Keratinocyte (primary cell): ENCODE measurements around a stretch of chr12.

CAGE:
- cytosol, long polyA minus RNA: no peak
- cytosol, long polyA plus RNA: no peak
- long polyA plus RNA: no peak
- nucleus, long polyA minus RNA: no peak
- nucleus, long polyA plus RNA: no peak
Measured at GRCh38 chr12:122861923-122862645, 26.8 kb downstream of the HIP1R start.

CAGE:
- cytosol, long polyA minus RNA: no peak
- cytosol, long polyA plus RNA: no peak
- long polyA plus RNA: no peak
- nucleus, long polyA minus RNA: no peak
- nucleus, long polyA plus RNA: no peak
Measured at GRCh38 chr12:122871812-122872889, 23.8 kb downstream of the VPS37B start.

GRCh38 chr12:122887302-122887967 lies 8.5 kb downstream of the VPS37B start:
CAGE:
- cytosol, long polyA minus RNA: no peak
- cytosol, long polyA plus RNA: no peak
- long polyA plus RNA: no peak
- nucleus, long polyA minus RNA: start-site peak on the minus strand at chr12:122887451-122887536, 17 reads
- nucleus, long polyA plus RNA: no peak

DNA sequence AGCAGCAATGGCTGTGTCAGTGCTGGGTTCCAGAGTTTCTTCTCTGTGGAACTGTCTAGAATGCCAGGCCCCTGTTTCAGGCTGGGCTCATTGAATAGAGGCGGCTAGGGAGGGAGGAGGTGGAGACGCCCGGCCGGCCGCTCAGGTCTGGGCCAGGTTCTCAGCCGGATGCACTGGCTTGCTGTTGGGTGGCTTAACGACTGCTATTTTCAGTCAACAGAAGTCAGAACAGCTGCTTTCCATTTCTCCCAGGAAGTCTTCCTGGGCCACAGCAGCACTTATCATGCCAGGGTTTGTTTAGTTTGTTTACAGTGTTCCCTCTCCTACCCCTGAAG lies 26.0 kb upstream of the VPS37B start:
CAGE:
- cytosol, long polyA minus RNA: no peak
- cytosol, long polyA plus RNA: no peak
- long polyA plus RNA: no peak
- nucleus, long polyA minus RNA: no peak
- nucleus, long polyA plus RNA: no peak

GRCh38 chr12:122946588-122948076 lies 19.1 kb downstream of the ABCB9 start:
CAGE:
- cytosol, long polyA minus RNA: no peak
- cytosol, long polyA plus RNA: no peak
- long polyA plus RNA: no peak
- nucleus, long polyA minus RNA: no peak
- nucleus, long polyA plus RNA: no peak

DNA sequence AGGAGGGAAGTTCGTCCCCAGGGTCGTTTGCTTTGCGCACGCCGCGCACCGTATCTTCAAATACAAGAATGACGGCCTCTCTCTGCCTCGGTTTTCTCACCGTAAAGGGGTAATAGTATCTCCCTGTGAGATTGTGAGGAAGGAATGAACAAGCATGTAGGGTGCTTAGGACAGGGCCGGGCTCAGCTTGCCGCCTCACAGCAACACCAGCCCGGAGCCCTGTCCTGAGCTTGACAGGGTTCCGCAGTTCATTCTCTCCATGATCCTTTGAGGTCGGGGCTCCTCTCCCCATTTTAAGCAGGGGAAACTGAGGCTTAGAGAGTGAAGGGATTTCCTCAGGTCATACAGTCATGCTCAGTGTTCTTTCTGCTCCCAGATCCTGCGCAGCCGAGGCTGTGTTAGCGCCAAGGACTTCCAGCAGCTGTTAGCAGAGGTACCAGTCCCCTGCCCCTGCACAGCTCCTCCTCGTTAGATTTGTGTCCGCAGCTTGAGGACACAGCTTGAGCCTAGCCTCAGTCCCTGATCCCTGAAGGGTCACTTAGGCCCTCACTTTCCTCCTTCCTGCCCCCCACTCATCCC lies 480 bp downstream of the OGFOD2 start:
CAGE:
- cytosol, long polyA minus RNA: no peak
- cytosol, long polyA plus RNA: no peak
- long polyA plus RNA: no peak
- nucleus, long polyA minus RNA: no peak
- nucleus, long polyA plus RNA: no peak

DNA sequence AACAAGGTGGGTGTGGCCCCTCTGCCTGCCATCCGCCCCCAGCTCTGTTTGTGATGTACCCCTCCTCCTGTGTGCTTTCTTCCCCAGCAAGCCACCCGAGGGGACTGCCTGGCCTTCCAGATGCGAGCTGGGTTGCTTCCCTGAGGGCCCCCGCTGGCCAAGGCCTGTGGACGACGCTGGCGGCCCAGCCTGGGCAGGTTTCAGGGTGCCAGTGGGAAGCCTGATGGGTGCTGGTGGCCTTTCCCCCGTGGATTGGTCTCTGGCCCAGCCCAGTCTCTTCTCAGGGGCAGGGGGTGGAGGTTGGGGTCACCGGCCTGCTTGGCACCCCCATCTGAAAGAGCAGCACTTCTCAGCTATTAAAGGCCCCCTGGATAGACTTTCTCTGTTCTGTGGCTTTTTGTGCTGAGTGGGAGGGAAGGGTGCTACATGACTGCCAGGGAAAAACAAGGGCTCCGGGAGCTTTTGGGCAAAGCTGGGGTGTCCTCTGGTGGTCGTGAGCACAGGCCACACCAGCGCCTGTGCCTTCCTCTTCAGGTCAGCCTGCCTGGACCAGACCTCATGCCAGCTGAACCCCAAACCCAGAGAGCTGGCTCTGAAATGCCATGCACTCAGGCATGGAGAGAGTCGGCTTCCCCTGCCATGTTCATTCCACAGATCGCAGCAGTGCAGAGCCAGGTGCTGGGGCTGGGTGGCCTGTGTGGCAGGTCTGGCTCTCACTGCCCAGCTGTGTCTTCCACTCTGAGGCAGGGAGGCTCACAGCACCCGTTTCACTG lies 2.2 kb downstream of the ARL6IP4 start:
CAGE:
- cytosol, long polyA minus RNA: no peak
- cytosol, long polyA plus RNA: no peak
- long polyA plus RNA: no peak
- nucleus, long polyA minus RNA: no peak
- nucleus, long polyA plus RNA: no peak

DNA sequence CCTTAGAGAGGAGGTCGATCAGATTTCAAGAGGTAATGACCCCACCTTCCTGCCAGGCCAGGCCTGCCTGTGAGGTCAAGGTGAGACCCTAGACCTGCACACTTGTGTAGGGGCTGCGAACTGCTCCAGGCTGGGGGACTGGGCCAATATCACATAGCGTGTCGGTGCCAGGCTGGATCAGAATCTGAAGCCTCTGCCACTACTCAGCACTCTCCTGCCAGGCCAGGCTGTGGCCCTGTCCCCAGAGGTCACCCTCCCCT lies 17.7 kb downstream of the ARL6IP4 start:
CAGE:
- cytosol, long polyA minus RNA: no peak
- cytosol, long polyA plus RNA: no peak
- long polyA plus RNA: no peak
- nucleus, long polyA minus RNA: no peak
- nucleus, long polyA plus RNA: no peak

GRCh38 chr12:123043596-123043941 lies 63.1 kb downstream of the ARL6IP4 start:
CAGE:
- cytosol, long polyA minus RNA: no peak
- cytosol, long polyA plus RNA: no peak
- long polyA plus RNA: no peak
- nucleus, long polyA minus RNA: no peak
- nucleus, long polyA plus RNA: no peak

GRCh38 chr12:123094601-123095102 lies 56.2 kb downstream of the PITPNM2 start:
CAGE:
- cytosol, long polyA minus RNA: no peak
- cytosol, long polyA plus RNA: no peak
- long polyA plus RNA: no peak
- nucleus, long polyA minus RNA: no peak
- nucleus, long polyA plus RNA: no peak

GRCh38 chr12:123120423-123121405 lies 30.2 kb downstream of the PITPNM2 start:
CAGE:
- cytosol, long polyA minus RNA: no peak
- cytosol, long polyA plus RNA: no peak
- long polyA plus RNA: no peak
- nucleus, long polyA minus RNA: no peak
- nucleus, long polyA plus RNA: no peak

CAGE:
- cytosol, long polyA minus RNA: no peak
- cytosol, long polyA plus RNA: no peak
- long polyA plus RNA: no peak
- nucleus, long polyA minus RNA: no peak
- nucleus, long polyA plus RNA: no peak
Measured at GRCh38 chr12:123140293-123140750, 10.6 kb downstream of the PITPNM2 start.

GRCh38 chr12:123142723-123143591 lies 7.9 kb downstream of the PITPNM2 start:
CAGE:
- cytosol, long polyA minus RNA: no peak
- cytosol, long polyA plus RNA: no peak
- long polyA plus RNA: no peak
- nucleus, long polyA minus RNA: no peak
- nucleus, long polyA plus RNA: no peak

DNA sequence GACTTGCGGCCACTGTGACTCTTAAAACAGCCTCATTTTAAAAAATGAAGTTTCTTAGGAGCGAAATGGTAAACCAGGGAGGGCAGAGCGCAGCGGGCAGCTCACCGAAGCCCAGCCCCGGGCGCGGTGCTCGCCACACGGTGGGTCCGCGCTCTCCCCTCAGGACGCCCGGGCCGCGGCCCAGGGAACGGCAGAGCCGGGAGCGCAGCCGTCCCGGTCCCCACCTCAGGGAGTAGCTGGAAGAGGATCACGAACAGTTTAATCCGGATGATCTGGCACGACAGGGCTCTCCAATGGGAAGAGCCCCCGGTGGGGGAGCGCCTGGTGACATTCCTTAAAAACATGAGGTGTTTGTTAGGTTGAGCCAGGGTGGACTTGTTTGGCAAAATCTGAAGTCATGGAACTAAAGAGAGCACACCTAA lies 535 bp upstream of the PITPNM2 start:
CAGE:
- cytosol, long polyA minus RNA: no peak
- cytosol, long polyA plus RNA: no peak
- long polyA plus RNA: no peak
- nucleus, long polyA minus RNA: no peak
- nucleus, long polyA plus RNA: no peak

DNA sequence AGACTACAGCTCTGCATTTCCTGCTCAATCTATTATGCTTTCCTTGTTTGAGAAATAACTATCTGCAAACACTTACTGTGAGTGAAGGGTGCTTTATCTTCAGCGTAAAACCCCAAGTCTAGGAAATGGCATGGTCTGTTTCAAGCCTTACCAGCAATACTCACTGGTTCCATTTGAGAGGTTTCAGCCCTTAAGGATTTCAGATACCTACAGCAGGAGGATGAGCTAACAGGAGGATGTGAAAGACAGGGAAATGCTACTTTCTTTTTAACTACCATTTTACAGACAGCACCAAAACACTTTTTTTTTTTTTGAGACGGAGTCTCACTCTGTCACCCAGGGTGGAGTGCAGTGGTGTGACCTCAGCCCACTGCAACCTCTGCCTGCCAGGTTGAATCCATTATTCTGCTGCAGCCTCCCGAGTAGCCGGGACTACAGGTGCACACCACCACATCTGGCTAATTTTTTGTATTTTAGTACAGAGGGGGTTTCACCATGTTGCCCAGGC lies 4.4 kb downstream of the MTRFR start:
CAGE:
- cytosol, long polyA minus RNA: no peak
- cytosol, long polyA plus RNA: no peak
- long polyA plus RNA: no peak
- nucleus, long polyA minus RNA: no peak
- nucleus, long polyA plus RNA: no peak

DNA sequence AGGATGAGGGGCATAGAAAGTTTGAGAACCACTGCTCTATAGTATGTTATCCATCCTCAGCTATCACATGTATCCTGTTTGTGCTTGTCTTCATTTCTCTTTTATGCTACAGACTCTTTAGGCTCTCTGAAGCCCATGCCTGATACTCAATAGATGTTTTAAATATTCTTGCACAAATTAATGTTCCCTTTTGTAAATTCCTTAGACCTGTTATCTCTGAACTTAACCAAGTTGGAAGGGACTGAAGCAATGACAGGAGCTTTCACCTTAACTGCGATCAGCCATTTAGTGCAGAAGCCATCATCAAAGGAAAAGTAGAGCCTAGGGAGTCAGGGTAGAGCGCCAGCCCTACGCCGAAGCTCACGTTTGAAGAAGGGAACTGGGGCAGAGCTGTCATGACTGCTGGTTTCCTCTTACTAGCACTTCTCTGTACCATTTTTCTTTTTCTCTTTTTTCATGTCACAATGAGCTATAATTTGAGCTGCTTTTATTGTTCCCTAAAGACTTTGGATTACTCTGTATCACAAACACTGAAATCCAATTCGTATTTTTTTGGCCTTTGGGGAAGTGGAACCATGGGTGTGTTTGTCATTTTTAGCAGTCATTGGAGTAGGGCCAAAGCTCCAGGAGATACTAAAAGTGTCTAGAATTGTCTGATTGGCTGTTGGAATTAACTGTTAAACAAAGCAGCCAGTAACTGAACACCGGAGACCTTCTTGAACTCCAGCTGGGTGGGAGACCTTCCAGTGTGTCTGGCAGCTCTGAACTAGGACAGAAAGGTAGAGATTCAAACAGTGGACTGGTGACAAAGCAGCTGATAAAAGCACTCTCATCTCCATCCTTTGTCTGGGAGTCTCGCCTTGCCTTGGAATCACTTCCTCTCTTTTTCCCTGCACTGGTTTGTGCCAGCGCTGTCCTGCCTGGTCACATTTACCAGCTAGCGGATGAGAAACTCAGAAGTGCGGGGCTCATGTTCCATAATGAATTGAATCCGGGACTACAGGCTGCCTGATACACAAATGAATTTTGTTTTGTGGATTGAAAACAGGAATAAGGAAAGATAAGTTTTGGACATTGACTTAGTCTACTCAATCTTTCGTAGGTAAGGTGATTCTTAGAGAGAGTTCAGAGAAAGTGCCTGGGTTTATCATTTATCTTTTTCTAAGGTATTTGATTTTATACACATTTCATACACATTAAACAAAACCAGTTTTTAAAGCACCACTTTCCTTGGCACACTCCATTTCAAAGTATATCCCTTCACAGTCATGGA lies 9.1 kb downstream of the MTRFR start:
CAGE:
- cytosol, long polyA minus RNA: no peak
- cytosol, long polyA plus RNA: no peak
- long polyA plus RNA: no peak
- nucleus, long polyA minus RNA: no peak
- nucleus, long polyA plus RNA: no peak

GRCh38 chr12:123268732-123269915 lies 2.5 kb downstream of the CDK2AP1 start:
CAGE:
- cytosol, long polyA minus RNA: no peak
- cytosol, long polyA plus RNA: no peak
- long polyA plus RNA: no peak
- nucleus, long polyA minus RNA: no peak
- nucleus, long polyA plus RNA: no peak

DNA sequence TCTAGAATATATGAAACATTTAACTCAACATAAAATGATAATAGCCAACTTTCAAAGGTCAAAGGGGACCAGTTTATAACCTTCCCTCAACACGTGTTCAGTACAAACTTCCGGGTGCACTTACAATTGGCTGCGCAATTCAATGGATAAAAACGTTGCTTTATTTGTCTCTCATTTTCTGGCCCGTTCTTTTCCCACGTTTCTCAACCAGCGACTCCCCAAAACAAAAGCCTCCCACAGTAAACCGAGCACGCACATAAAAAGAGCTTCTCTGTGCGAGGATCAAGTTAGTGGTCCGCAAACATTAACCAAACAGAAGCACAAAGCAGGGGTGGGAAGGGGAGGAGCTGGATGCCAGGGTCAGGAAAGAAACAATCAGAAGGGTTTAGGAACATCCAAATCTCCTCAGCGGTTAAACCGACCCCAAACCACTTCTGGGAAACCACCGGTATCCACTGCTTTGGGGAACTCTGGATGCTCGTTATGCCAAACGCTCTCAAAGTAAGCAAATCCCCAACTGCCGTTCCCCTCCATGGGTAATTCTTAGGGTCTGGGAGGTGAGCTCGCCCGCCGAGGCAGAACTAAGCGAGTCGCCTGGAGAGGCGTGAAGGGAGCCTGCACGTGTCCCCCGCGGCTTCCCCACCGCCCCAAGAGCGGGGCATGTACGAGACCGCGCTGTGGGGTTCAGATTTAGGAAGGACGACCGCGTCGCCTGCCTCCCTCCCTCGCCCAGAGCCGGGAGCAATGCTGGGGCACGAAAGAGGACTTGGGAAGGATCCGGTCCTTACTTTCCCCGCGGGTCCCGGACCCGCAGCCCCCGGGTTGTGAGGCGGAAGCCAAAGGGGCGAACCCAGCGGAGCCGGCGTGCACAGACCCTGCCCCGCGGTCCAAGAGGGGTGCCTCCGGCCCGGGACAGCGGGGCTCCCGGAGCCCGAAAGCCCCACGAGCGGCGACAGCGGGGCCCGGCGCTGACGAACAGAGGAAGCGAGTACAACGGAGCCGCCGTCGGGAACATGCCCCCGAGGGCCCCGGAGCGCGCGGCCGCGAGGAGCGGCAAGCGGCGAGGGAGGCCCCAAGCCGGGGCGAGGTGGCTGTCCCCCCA lies 789 bp downstream of the SBNO1 start:
CAGE:
- cytosol, long polyA minus RNA: no peak
- cytosol, long polyA plus RNA: no peak
- long polyA plus RNA: no peak
- nucleus, long polyA minus RNA: no peak
- nucleus, long polyA plus RNA: no peak

DNA sequence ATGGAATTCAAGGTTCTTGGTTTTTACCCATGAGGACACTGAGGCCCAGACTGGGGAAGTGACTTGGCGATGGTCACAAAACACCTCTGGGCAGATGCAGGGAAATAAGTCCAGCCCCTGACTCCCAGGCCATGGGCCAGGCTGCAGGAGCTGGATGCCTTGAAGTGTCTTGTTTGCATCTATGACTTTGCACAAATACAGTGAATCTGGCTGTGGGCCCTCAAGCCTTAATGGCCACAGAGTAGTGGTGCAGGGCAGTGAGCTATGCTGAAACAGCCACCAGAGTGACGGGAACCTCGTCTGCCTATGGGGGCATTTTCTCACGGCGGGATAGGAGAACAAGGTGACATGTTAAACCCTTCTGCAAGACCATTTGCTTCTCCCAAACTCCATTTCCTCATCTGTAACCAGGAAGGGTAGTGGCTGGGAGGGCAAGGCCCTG lies 3.9 kb downstream of the KMT5A start:
CAGE:
- cytosol, long polyA minus RNA: no peak
- cytosol, long polyA plus RNA: no peak
- long polyA plus RNA: no peak
- nucleus, long polyA minus RNA: no peak
- nucleus, long polyA plus RNA: no peak

CAGE:
- cytosol, long polyA minus RNA: no peak
- cytosol, long polyA plus RNA: no peak
- long polyA plus RNA: no peak
- nucleus, long polyA minus RNA: no peak
- nucleus, long polyA plus RNA: no peak
Measured at GRCh38 chr12:123478714-123479207, 20.8 kb downstream of the SNRNP35 start.